A172 (cell line): ENCODE measurements around a stretch of chr14.

- RAMPAGE, long total RNA = no peak
These were observed 195.0 kb upstream of the OR4E1 start for GRCh38 chr14:21868627-21869026.

GRCh38 chr14:21978315-21978768, 304.7 kb upstream of the OR4E1 start:
- RAMPAGE, long total RNA = no peak

DNA sequence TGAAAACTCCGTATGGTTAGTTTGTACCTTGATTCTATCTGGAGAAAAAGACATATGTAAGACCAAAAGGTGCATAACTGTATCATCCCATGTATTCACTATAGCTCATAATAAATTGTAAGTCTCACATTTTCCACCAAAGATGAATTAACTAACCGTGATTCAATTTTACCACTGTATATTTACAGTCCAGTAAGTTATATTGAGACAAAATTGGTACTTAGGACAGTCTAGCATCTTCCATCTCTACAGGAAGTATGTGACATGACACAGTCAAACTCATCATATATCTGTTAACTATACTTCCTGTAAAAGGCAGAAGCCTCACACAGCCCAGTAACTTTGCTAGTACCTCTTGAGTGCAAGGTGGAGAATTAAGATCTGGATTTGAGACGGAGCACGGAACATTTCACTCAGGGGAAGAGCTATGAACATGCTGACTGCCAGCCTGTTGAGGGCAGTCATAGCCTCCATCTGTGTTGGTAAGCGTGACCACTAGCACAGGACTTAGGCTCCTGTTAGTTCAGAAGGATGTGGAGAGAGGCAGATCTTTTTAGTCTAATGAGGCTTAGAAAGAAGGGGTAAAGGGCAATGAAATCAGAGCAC, 333.7 kb upstream of the OR4E1 start:
- RAMPAGE, long total RNA = no peak

GRCh38 chr14:22040376-22040764, 366.8 kb upstream of the OR4E1 start:
- RAMPAGE, long total RNA = no peak

GRCh38 chr14:22124163-22124426, 450.5 kb upstream of the OR4E1 start:
- RAMPAGE, long total RNA = no peak

DNA sequence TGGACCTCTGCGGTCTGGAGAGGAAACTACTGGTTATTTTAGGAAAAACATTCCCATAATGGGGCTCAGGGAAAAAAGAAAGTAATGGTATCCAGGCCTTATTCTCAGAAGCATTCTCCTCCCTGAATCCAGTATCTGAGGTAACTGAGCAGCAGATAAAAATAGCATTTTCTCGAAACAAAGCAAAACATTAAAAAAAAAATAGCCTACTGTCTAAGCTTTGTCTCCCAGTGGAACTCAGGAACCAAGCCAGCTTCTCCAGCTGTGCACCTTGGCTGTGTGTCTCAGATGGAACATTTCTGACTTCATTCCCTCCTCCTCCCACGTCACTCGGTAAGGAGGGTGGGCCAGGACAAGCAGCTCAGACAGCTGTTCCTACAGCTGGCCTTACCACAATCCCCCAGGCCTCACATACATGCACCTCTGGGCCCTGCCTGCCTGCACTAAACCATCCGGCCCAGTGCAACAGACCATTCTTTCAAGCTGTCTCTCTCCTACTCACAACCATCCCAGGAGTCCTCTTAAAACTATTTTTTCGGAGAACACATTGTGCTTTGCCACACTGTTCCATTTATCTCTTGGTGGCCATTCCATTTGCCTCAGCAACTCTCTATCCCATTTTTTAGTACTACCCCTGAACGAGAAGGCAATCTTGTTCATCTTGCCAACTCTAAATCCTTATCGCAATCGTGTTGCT, 249.7 kb downstream of the DAD1 start:
- RAMPAGE, long total RNA = no peak

- RAMPAGE, long total RNA = no peak
These were observed 166.7 kb downstream of the DAD1 start for GRCh38 chr14:22422246-22422789.

GRCh38 chr14:22489116-22489694, 99.8 kb downstream of the DAD1 start:
- RAMPAGE, long total RNA = no peak

GRCh38 chr14:22508487-22509648, 80.2 kb downstream of the DAD1 start:
- RAMPAGE, long total RNA = no peak

GRCh38 chr14:22551476-22552121, 37.4 kb downstream of the DAD1 start:
- RAMPAGE, long total RNA = no peak

GRCh38 chr14:22553882-22554081, 35.2 kb downstream of the DAD1 start:
- RAMPAGE, long total RNA = no peak

- RAMPAGE, long total RNA = no peak
These were observed 25.1 kb downstream of the DAD1 start for GRCh38 chr14:22563738-22564427.

DNA sequence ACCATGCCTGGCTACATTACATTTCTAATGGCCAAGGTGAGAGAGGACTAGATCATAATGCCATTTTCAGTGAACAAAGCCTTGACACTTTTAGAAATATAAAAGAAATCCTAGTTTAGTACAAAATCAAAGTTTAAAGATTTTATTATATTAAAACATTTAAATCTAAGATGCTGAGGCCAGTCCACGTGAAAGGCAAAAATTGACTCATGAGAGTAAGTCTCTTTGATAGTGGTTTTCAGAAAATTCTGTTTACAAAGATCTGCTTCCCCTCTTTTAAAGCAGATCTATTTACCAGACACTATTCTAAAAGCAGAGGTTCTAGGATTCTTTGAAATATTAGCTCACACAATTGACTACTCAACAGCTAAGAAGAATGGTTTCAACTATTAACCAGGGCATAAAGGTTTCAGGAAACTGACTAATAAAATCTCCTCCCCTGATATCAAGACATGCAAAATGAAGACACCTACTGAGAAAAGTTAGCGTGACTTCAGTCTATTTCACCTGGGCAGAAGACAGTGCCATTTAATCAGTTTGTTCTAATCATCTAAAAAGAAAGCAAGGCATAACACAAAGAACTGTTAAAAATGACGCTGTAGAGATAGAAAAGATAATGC, 22.3 kb downstream of the DAD1 start:
- RAMPAGE, long total RNA = no peak

DNA sequence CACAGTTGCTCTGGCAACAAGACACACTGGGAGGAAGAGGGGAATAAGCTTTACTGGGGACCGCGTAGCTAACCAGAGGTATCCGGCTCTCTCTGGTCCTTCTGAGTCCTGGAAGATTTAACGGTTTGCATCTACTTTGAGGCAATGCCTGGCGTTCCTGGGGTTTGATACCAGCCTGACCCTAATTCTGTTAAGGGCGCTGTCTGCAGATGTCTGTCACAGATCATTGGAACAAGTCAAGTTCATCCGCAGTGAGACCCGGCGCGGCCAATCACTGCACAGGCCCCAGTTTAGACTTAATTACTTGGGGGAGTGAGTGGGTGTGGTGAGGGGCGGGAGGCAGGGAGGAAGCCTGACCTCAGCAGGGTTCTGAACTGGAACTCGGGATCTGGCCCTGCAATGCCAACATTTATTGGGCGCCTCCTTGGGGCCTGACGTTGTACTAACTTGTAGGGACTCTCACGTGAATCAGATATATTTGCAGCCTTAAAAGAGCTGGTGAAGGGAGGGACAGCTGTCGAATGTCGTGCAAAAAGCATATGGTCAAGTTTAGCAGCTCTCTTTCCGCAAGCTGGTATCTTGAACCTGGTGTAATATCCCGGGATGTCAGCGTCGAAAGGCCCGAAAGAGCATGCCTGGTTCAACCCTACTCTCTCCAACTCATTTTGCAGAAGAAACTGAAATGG, 575 bp upstream of the DAD1 start:
- RAMPAGE, long total RNA = no peak

GRCh38 chr14:22840995-22841360, 4.6 kb downstream of the MMP14 start:
- RAMPAGE, long total RNA = no peak

GRCh38 chr14:22872234-22872873, 814 bp downstream of the LRP10 start:
- RAMPAGE, long total RNA = no peak

DNA sequence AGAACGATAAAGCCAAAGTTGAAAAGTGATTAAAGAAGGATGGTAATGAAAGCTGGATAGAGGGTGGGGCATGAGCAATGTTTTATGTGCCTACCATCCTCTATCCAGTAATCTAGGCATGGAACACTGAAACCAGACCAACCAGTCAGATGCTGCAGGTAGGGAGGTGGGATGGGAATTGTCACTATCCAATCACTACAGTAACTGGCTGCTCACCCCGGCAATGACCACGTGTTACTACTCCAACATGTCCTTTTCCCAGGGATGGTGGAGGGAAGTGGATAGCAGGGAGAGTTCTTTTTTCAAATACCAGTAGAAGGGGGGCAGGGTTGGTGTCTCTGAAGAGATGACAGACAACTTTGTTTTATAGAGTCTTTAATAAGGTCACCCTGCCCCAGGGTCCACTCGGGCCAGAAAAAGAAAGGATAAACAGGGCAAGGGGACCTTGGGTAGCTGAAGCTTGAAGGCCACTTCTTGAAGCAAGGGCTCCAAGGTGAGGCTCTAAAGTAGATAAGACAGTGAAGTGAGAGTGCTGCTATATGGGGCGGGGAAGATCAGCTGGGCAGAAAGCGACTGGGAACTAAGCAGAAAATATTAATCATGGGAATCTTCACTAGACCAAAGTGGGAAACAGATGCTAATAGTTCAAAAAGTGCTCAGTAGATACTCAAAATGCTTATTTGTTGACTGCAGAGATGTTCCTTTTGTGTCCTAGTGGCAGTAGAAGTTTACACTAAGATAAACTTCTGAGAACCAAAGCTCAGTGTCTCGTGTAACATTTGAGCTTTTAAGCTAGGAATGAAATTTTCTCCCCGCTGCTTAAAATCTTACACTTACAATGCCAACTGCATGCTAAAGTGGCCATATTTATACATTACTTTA, 14.8 kb upstream of the CDH24 start:
- RAMPAGE, long total RNA = no peak

GRCh38 chr14:23094446-23094944, 441 bp downstream of the ACIN1 start:
- RAMPAGE, long total RNA = no peak

GRCh38 chr14:23120452-23121294, 1.6 kb upstream of the CEBPE start:
- RAMPAGE, long total RNA = no peak

- RAMPAGE, long total RNA = no peak
These were observed 2.3 kb upstream of the CEBPE start for GRCh38 chr14:23121295-23121886.